ENCODE measurements around the genes LATS1, LRP11 and PLEKHG1.

DNA sequence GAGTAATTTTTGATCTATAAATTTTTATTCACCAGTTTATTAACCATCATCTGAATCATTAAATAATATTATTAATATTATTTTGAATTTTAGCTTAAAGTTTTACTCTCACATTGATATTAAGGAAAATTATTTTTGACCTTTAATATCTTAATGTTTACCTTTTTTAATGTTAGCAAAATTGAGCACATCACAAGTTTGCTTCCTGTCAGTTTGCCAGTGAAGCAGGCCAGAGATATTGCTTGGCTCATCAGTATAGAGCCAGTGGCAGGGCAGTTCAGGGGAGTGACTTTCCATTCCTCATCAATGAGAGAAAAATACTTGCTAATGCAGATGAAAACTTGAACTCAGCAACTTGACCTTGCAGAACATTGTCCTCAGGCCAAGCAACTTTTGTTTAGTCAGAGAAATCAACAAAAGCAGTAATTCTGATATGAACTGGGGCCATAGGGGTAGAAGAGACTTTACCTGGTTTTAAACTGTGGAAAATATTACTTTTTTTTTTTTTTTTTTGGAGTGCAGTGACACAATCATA, 6.9 kb downstream of the TAB2 start:
- PRO-cap, result no peak

GRCh38 chr6:149378491-149379183, 21.4 kb upstream of the SUMO4 start:
- PRO-cap, result no peak

DNA sequence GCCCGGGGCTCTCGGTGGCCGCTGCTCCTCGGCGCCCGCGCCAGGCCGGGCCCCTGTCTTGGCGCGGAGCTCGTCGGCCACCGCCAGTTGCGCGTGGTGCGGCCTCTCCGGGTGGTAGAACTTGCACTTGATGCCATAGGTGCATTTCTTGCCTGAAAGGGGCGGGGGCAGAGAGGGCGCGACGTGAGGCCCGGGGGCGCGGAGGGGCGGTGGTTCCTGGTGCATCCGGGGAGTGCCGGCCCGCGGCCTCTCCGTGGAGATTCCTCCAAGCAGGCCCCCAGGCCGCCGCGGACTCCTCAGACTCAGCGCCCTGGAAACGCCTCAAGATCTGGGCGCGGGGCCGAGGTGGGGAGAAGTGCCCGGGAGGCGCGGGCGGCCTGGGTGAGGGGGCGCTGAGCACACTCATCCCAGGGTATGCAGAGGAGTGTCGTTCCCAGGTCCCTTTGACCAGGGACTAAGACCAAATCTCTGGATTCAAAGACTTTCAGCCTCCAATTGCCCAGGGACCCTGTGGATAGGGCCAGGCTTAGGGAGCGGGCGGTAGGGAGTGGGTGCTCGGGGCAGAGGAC, 33.4 kb downstream of the ZC3H12D start:
- PRO-cap, result no peak

GRCh38 chr6:149495321-149496215, 10.8 kb upstream of the ZC3H12D start:
- PRO-cap, result no peak

DNA sequence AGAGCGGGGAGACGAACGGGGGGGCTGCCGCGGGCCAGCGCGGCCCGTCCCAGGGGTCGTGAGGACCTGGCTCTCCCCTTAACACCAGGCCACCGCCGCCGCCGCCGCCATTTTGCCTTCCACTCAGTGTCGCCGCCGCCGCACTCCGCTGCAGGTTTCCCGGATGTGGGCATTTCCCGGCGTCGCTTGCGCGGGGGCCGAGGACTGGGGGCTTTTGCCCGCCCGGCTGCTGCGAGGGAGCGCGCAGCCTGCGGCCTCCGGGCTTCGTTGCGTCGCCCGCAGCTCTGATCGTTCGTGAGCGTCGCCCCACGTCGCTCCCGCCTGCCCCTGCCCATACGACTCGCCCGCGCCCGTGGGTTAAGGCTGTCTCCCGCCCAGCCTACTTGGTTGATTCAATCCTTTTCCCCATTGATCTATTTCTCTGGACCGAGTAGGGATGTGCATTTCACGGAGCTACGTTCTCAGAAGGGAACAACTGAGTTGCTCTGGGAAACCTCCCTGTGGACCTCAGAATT, at the start of gene LATS1:
Gene LATS1 (minus strand): TSS at position 150 of the 515 bp plus-strand sequence.
- PRO-cap, result bidirectional peak, plus-strand start at position 207 of the sequence, minus-strand start at position 144 of the sequence; bidirectional peak, plus-strand start at position 340 of the sequence, minus-strand start at position 329 of the sequence

DNA sequence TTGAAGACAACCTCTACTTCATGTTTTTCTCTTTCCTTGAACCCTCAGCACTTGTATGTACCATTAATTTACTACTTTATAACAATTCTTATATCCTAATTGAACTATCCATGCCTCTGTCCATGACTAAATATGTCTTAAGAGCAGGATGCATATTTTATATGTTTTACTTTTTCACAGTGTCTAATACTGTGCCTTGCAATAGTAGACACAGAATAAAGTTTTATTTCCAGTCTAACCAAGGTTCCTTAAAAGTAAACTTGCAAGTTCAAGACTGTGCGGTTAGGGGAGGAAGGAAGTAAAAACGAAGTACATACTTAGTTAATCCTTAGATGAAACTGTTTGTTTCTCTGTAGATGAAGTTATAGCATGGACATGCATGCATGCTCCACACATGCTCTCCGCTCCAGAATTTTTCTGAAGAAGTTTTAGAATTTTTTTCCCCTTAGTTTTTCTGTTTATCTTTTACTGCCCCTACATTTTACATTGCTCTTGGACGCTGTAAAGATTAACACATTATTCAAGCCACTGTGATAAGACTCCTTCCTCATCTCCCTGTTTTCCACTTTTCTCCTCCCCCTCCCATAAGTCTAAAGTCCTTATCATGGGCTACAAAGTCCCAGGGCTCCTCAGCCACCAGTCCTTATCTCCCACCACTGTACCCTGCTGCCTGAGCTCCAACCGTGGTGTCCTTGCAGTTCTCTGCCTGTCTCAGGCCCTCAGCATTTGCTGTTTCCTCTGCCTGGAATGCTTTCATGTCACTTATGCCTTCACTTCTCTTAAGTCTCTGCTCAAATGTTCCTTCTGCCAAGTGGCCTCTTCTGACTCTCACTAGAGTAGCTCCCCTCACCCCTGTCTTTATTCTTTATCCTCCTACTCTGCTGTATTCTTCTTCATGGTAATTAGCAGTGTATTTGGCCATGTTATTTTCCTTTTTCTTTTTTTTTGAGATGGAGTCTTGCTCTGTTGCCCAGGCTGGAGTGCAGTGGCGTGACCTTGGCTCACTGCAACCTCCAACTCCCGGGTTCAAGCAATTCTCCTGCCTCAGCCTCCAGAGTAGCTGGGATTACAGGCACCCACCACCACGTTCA, 10.5 kb upstream of the LATS1 start:
- PRO-cap, result unidirectional peak, minus-strand start at position 737 of the sequence

GRCh38 chr6:149802018-149802464, 52.5 kb downstream of the PCMT1 start:
- PRO-cap, result no peak

- PRO-cap, result unidirectional peak, plus-strand start at chr6:149863762; bidirectional peak, plus-strand start at chr6:149864025, minus-strand start at chr6:149863927; bidirectional peak, plus-strand start at chr6:149864445, minus-strand start at chr6:149864257
Observed at GRCh38 chr6:149863587-149864562, at the start of gene LRP11. LRP11 (minus strand) TSS chr6:149864359.

DNA sequence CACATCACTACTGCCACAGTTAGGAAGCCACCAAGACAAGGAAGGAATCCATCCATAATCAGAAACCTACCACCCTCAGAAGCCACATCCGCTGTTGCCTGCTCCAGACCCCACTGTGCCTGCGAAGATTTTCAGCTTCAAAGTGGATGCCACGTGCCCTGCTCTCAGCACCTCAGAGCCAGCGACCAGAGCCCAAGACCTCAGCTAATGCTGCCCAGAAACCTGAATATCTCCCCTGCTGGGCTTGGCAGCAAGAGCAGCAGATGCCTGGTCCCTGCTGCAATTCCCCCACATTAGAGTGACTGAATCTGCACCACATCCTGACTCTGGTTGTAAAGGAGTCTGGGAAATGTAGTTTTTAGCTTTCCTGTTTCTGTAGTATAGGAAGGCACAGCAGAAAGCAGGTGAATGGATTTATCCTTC, 10.7 kb upstream of the ULBP3 start:
- PRO-cap, result no peak

DNA sequence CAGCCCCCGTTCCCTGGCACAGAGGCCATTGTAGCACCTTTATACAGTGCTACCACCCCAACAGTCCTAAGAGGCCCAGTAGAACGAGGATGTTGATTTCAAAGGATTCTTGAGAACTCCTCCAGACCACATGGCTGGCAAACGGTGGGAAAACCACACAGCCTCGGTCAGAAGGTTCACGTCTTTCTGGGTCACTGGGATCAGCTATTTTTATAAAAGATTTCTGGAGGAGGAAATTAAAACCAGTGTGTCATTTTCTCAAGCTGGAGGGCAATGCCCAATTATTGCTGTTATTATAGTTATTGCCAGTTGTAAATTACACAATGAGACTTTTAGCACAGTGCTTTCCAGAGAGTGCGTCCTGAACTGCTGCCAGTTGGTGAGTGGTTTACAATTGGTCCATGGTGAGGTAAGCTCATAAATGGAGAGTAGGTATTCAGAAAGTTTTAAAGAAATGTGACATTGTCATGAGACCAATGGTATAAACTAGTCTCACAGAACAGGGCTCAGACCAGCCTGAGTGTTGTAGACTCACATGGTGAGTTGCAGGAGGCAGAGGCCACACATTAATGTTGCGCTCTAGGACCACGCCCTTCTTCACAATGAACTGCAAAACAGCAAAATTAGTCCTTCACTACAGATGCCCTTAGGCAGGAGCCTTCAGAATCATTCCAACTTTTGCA, 8.4 kb upstream of the PPP1R14C start:
- PRO-cap, result no peak

- PRO-cap, result no peak
Observed at GRCh38 chr6:150145334-150145840, 2.5 kb downstream of the PPP1R14C start.

DNA sequence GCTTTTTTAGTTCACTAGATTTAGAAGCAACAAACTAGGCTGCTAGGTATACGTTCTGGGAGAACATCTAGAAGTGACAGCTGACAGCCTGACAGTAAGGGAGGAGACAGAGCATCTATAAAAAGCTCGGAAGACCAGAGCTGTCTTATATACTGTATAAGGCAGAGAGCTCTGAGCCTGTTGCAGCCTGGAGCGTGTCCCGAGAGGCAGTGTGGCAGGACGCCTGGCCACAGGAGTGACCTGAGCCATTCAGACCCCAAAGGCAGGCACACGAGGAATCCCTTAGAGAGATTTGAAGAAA, 24.6 kb downstream of the PPP1R14C start:
- PRO-cap, result no peak

- PRO-cap, result no peak
Observed at GRCh38 chr6:150176647-150177672, 34.1 kb downstream of the PPP1R14C start.

DNA sequence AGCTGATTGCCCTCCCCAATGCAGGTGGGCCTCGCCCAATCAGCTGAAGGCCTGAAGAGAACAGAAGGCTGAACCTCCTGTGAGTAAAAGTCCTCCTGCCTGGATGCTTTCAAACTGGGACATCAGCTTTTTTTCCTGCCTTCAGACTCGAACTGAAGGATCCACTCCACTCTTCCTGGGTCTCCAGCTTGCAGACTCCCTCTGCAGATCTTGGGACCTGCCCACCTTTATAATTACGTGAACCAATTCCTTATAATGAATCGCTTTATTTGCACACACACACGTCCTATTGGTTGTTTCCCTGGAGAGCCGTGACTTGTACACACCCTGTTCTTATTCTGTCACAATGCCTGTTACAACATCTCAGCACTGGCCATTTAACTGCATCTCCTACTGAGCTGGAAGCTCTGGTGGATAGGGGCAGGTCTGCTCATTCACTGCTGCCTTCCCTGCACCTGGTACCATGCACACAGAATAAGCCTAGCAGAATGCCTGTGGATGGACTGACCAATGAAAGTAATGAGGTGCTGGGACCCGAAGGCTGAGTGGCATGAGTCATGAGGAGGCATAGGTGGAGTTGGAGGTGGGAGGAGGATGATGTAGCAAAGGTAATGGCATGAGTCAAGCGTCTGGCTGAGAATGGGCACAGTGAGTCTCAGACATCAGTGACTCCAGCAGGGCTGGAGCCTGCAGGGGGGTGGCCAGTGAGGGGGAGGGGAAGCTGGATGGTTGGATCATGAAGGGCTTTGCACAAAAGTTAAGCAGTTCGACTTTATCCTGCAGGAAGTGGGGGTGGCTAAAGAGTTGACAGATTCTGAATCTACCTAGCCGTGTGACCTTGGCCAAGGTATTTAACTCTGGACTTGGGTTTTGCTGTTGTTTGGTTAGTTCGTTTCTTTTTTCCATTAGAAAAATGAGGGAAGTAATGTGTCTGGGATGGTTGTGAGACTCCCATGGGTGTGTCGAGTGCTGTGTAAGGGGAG, 99.2 kb upstream of the IYD start:
- PRO-cap, result no peak

DNA sequence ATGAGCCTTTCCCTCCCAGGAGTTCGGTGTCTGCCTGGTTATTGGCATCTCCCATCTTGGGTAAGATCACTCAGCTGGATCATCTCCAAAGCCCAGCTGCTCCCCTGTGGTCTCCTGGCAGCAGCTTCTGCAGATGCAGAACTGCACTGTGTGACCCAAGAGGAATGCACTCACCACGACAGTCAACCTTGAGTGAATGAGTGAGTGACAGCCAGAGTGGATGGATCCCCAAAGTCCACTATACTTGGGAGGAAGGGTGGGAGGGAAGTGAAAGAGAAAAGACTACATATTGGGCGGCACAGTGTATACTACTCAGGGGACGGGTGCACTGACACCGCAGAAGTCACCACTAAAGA, 44.7 kb upstream of the IYD start:
- PRO-cap, result no peak

GRCh38 chr6:150596177-150596832, 3.4 kb upstream of the PLEKHG1 start:
- PRO-cap, result no peak

- PRO-cap, result bidirectional peak, plus-strand start at chr6:150599854, minus-strand start at chr6:150599798
Observed at GRCh38 chr6:150599620-150600068, at the start of gene PLEKHG1. PLEKHG1 (plus strand) TSS chr6:150599885.

GRCh38 chr6:150710120-150710732, 110.5 kb downstream of the PLEKHG1 start:
- PRO-cap, result no peak

DNA sequence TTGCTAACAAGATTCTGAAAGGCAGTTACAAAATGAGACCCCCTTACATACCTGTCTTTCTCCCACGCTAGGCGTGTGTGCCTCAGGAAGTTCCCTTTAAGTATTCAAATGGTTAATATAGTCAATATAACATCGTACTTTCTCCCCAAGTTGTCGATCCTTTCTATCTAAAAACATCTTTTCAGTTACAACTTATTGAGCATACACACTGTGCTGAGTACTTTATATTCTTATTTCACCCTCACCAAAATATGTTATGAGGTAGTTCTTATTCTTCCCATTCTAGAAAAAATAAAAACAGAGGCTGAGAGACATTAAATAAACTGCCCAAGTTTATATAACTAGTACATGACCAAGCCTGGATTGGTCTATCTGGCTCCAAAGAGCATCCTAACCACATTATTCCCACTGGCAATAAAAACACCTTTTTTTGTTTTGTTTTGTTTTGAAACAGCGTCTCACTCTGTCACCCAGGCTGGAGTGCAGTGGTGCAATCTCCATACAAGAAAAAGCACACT, 51.2 kb upstream of the MTHFD1L start:
- PRO-cap, result no peak

- PRO-cap, result no peak
Observed at GRCh38 chr6:150857549-150858065, 7.9 kb upstream of the MTHFD1L start.